Parotid gland (tissue), 1 donor: Measurements from ENCODE around the genes C6orf226, MEA1, ABCC10 and POLH.

DNA sequence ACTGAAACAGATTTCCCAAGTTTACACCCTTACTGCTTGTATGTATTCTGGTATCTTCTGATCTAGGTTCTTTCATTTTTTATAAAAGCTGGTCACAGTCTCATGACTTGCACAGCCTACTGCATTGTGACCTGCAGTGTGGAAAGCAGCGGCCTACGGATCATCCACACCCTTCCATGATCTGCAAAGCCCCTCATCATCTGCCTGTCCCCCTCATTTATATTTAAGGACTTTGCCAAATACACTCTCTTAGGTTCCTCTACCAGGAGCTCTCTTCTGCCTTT, 12.0 kb upstream of the BICRAL start:
- PRO-cap = no peak

GRCh38 chr6:42771757-42772354, 10.0 kb upstream of the BICRAL start:
- PRO-cap = no peak

DNA sequence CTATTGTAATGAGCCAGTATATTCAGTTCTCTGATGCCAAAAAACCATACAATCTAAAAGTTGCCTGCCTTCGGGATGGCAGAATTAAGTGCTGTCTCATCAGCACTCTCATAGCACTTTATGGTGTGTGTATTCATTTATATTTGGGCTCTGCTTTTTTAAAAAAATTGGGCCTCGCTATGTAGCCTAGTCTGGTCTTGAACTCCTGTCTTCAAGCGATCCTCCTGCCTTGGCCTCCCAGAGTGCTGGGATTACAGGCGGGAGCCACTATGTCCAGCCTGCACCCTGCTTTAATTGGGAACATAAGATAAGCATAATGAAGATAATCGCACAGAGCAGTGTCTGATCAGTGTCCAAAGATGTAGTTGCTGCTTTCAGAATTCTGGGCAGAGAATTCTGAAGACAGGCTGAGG, 22.9 kb downstream of the BICRAL start:
- PRO-cap = no peak

DNA sequence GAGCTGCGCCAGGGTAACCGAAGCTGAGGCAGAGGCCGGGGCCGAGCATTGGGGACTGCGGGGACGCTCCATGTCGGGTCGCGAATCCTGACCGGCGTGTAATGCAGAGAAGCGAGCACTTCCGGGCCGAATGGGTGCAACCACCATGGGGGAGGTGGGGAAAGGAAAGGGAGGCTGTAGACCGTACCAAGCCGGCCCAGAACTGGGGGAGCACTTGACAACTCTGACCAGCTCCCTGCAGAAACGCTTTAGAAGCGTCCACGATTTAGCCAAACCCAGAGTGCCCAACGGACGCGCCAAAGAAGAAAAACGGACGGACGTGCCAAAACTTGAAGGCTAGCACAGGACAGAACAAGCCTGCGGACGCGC, at the start of gene C6orf226:
Gene C6orf226 (minus strand): TSS at position 105 of the 369 bp plus-strand sequence.
- PRO-cap = bidirectional peak, plus-strand start at position 299 of the sequence, minus-strand start at position 103 of the sequence

DNA sequence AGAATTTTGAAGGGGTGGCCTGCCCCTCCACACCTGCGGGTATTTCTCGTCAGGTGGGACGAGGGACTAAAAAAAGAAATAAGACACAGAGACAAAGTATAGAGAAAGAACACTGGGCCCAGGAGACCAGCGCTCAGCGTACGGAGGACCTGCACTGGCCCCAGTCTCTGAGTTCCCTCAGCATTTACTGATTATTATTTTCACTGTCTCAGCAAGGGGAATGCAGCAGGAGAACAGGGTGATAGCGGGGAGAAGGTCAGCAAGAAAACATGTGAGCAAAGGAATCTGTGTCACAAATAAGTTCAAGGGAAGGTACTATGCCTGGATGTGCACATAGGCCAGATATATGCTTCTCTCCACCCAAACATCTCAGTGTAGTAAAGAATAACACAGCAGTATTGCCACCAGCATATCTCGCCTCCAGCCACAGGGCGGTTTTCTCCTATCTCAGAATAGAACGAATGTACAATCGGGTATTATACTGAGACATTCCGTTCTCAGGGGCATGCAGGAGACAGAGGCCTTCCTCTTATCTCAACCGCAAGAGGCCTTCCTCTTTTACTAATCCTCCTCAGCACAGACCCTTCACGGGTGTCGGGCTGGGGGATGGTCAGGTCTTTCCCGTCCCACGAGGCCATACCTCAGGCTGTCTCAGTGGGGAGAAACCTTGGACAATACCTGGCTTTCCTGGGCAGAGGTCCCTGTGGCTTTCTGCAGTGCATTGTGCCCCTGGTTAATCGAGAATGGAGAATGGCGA, 3.2 kb upstream of the C6orf226 start:
- PRO-cap = no peak

DNA sequence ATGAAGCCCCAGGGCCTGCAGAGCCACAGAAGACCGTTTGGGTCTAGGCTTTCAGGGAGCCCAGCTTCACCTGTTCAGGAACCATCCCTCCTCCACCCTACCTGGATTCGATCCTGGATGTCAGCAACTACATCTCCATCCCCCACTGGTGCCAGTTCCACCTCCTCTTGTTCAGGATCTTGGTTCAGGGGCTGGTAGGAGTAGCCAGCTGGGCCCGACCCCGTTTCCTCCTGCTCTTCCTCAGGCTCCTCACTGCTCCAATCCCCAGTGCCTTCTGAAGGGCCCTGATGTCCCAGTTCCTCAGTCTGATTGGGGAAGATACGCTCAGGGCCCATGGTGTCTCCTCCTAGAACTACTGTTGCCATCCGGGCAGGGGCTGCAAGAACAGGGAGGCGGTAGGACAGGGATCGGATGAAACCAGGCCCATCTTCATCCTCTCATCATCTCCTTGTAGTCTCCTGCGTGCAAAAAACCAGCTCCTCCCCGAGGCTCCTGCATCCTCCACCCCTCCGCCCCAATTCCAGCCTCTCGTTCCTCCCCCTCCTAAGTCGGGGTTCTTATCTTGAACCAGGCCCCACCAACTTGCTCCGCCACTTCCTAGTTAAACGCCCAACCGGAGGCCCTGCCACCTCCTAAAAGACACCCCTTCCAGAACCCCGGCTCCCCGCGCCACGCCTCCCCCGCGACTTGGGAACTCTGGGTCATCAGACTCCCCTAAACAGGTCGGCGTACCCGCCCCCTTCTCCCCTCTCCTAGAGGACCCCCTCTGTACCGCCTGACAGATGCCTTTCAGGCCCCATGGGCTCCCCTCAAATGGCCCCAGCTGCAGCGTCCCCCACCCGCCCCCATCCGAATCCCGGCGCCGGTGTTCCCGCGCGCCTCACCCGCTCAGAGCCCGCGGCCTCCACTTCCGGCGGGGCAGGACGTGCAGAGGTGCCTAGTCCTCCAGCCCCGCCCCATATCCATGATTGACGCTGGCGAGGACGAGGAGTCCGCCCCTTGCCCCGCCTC, at the start of gene MEA1:
Gene MEA1 (minus strand): TSS at position 933 of the 1,011 bp plus-strand sequence.
- PRO-cap = bidirectional peak, plus-strand start outside the sequence, minus-strand start at position 906 of the sequence

GRCh38 chr6:43026967-43027736, 5.7 kb downstream of the RRP36 start:
- PRO-cap = no peak

GRCh38 chr6:43054155-43054654, 554 bp upstream of the CUL7 start:
- PRO-cap = no peak

GRCh38 chr6:43059112-43059315, 220 bp downstream of the MRPL2 start:
- PRO-cap = no peak

- PRO-cap = no peak
Measured at GRCh38 chr6:43072750-43073149, 3.4 kb upstream of the PTK7 start.

GRCh38 chr6:43265431-43266040, 22.3 kb downstream of the TTBK1 start:
- PRO-cap = no peak

- PRO-cap = no peak
Measured at GRCh38 chr6:43357172-43357826, 12.1 kb downstream of the ZNF318 start.

GRCh38 chr6:43391058-43391576, 21.7 kb upstream of the ZNF318 start:
- PRO-cap = no peak

DNA sequence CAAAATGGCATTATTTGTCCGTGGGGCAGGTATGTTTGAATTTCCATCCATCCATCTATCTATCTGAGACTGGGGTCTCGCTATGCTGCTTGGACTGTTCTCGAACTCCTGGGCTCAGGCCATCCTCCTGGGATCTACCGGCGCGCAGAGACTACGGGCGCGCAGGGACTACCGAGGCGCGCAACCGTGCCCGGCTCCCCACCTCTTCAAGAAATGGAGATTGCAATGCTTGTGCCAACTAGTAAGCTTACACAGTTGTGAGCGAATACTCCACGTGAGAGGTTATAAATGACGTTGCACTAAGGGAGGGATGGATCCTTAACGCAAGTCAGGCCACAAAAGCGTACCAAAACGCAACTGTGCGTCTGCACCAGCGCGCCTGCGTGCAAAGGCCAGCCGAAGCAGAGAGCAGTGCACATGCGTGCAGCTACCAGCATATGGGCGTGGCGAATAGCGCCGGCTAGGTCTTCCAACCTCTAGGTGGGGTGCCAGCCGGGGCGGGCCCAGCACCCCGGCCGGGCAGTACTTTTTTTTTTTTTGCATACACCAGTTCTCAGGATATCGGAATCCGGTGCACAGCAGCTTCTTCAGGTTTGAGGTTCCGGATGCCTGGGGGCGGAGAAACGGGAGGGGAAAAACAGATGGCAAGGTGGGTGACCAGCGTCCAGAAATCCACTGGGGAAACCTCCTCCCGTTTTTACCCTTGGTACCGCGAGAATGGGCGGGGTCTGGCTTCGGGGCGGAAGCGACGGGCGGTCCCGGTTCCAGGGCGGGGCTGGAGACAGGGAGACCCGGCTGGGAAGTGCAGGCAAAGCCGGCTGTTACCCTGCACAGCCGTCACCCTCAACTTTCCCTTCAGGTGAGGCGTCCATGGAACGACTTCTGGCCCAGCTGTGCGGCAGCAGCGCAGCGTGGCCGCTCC, at the start of gene ABCC10:
Gene ABCC10 (plus strand): TSS at position 433 of the 922 bp plus-strand sequence.
- PRO-cap = bidirectional peak, plus-strand start at position 388 of the sequence, minus-strand start at position 214 of the sequence; bidirectional peak, plus-strand start at position 787 of the sequence, minus-strand start at position 677 of the sequence

GRCh38 chr6:43493822-43494366, 16.3 kb downstream of the LRRC73 start:
- PRO-cap = no peak

DNA sequence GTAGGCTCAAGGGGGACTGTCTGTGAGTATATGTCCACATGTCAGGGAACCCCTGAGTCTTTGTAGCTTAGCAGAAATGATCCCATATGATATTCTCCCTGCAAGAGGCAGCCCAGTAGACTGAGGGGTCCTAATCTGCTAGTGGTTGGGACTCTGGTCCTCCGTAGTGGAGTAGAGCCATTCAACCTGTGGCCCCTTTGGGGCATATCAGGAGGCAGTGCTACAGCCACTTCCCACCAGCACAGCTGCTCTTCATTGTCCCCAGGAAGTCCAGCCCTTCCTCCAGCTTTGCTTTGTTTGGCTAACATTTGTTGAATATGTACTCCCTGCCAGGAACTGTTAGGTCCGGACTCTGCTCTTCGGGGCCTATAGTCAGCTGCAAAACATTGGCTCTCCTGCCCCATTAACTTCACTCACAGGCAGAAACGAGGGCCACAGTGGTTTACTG, 10.9 kb downstream of the LRRC73 start:
- PRO-cap = no peak

DNA sequence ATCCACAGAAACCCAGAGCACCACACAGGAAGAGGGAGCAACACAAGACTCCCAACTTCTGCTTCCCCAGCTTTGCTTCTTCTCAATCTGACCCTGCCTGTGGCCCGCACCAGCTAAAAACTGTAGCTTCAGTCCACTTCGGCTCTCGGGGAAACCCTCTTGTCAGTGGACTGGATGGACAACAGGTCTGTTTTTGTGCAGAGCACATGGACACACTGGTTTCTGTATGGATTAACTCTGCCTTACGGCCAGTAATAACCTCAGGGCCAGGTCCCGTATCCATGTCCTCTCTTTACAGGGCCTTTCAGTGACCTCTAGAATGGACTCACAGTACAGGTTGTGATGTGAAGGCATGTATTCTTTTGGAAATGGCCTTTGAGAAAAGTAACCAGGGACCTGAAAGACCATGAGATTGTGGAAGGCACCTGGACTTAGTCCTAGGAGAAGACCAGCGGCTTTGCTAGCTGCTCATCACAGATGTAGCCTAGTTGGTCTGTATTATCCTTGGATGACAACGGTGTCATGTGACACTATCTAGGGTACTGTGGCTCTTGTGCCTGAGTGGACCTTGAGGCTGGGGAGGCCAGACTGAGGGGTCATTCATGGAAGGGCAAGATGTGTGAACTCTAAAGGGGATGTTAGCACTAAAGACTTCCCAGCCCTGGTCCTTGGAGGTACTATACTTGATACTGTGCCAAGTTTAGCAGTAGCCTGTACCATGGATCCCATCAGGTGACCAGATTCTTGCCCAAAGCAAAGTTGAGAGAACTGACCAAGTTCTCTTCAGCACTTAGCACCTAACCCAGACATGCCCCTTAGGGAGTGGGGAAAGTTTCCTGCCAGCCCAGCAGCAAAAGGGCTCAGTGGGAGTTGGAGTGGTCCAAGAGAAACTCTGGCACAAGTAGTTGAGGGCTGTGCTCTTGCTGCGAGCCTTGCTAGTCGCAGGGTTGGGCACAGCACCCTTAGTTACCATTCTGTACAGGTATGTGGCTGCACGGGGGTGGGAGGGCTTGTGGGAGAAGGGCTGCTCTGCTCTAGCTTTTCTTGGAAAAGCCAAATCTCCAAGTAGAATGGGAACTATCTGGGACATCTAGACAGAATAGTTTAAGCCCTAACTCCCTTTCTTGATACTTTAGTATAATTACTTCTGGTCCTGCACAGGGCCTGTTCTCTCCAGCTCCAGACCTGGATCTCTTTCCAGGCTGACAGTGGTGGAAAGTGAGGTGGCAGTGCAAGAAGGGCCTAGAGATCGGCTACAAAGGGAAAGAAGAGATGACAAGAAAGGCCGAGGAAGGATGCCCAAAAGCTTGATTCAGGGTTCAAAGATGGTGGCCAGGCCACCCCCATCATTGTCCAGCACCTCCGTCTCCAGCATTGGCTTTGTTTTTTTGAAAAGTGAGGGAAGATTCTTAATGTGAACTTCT, 6.2 kb downstream of the POLR1C start:
- PRO-cap = no peak

DNA sequence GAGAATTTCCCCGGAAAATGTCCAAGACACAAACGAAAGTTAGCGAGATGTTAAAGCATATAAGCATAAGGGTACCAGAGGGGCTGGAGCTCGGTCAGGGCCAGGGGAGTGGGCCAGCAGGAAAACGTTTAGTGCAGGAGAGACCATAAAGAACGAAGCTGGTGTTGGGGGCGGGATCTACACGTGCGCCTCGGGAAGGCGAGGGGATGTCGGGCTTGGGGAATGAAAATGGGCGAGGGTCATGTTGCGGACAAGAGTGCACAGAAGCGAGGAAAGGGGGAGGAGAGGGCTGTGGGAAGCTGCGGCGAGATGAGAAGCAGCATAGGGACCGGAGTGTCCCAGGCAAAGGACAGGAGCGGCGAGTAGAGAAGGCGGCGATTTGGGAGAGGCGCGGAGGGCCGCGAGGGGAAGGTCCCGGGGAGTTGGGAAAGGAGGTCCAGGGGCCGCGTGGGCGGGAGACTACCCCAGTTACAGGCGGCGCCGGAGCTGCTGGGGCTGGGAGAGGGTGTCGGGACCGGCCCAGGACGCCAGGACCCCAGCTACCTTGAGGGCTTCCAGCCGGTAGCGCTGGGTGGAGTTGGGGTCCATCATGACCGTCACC, 521 bp downstream of the XPO5 start:
- PRO-cap = no peak

DNA sequence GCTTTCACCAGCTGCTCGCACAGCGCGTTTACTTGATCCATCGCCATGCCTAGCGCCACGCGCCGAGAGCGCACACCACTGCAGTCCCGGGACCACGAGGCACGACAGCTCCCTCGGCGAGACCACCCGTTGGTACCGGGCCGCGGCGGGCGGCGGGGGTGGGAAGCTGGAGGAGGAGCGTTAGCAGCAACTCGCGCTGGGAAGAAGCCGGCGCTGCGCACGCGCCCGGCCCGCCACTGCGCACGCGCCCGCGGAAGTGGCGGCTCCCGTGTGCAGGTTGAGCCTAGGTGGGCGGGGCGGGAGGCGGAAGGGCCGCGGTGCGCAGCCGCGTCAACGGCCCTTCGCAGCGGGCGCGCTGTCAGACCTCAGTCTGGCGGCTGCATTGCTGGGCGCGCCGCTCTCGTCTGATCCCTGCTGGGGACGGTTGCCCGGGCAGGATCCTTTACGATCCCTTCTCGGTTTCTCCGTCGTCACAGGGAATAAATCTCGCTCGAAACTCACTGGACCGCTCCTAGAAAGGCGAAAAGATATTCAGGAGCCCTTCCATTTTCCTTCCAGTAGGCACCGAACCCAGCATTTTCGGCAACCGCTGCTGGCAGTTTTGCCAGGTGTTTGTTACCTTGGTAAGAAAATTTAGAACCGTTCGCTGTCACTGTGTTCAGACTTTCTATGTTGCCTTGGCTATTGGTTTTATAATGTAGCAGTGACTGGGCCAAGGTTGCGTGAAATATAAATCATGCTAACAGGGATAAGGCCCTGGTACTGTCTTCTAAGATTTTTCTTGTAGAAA, at the start of gene POLH:
Gene POLH (plus strand): TSS at position 368 of the 790 bp plus-strand sequence.
- PRO-cap = bidirectional peak, plus-strand start at position 368 of the sequence, minus-strand start at position 238 of the sequence

- PRO-cap = no peak
Measured at GRCh38 chr6:43698589-43699267, 11.1 kb upstream of the MRPS18A start.